Skin of body (tissue), 2 donors: Measurements from ENCODE around the genes APOC4 and QPCTL.

- RAMPAGE, long total RNA: no peak
Measured at GRCh38 chr19:44697188-44697860, 1.6 kb upstream of the CEACAM16 start.

DNA sequence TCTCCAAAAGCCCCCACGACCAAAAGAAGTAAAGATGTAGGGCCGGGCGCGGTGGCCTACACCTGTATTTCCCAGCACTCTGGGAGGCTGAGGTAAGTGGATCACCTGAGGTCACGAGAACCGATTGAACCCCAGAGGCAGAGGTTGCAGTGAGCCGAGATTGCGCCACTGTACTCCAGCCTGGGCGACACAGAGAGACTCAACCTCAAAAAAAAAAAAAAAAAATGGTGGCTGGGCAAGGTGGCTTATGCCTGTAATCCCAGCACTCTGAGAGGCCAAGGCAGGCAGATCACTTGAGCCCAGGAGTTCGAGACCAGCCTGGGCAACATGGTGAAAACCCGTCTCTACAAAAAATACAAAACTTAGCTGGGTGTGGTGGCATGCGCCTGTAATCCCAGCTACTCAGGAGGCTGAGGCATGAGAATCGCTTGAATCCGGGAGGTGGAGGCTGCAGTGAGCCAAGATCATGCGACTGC, 21.9 kb upstream of the BCL3 start:
- RAMPAGE, long total RNA: no peak

DNA sequence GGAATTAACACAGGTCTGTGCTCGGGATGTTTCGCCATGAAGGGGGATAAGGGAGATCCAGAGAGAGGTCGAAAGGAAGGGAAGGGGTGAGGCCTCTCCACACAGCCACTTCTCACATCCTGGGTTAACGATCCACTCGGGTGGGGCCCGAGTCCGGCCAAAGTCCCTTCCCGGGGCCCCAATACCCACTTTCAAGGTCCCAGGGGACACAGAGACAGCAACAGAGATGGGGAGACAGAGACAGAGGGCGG, 1.5 kb upstream of the BCL3 start:
- RAMPAGE, long total RNA: no peak

DNA sequence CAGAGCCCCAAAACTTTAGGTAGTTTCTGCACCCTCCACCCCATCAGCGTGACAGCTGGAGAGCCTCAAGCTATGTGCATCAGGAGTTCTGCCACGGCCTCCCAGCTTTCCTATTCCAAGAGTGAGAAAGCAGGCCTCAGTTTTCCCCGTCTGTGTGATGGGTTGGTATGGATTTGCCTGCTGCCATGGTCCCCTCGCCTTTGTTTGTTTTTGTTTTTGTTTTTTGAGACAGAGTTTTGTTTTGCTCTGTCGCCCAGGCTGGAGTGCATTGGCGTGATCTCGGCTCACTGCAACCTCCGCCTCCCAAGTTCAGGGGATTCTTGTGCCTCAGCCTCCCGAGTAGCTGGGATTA, 1.6 kb downstream of the BCL3 start:
- RAMPAGE, long total RNA: no peak

- RAMPAGE, long total RNA: no peak
Measured at GRCh38 chr19:44767814-44768328, 9.8 kb upstream of the CBLC start.

DNA sequence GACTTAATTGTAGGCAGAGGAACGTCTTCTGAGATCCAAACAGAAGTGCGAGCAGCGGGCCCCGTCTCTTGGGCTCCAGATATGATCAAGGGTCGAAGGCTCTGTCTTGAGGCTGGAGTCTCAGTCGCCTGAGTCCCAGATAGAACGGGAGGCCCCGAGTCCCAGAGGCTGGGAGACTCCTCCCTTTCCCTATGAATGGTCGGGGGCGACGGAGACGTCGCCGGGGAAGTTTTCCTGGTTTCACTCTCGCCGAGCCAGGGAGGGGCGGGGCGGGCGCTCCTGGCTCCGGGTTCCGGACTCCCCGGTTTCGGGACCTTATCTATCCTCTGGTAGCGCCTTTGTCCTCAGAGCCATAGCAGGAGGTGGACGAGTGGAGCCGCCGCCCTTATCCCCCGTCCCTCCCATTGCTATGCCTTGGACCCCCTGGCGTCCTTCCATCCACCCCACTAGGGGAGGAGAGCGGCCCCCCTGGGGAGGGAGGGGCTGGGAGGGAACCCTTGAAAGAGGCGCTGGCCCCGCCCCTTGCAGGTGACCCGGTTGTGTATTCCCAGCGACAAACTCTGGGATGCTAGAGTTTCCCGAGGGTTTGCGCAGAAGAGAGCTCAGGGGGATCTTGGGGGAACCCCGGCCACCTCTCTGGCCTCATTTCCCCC, 1.5 kb downstream of the NECTIN2 start:
- RAMPAGE, long total RNA: no peak

DNA sequence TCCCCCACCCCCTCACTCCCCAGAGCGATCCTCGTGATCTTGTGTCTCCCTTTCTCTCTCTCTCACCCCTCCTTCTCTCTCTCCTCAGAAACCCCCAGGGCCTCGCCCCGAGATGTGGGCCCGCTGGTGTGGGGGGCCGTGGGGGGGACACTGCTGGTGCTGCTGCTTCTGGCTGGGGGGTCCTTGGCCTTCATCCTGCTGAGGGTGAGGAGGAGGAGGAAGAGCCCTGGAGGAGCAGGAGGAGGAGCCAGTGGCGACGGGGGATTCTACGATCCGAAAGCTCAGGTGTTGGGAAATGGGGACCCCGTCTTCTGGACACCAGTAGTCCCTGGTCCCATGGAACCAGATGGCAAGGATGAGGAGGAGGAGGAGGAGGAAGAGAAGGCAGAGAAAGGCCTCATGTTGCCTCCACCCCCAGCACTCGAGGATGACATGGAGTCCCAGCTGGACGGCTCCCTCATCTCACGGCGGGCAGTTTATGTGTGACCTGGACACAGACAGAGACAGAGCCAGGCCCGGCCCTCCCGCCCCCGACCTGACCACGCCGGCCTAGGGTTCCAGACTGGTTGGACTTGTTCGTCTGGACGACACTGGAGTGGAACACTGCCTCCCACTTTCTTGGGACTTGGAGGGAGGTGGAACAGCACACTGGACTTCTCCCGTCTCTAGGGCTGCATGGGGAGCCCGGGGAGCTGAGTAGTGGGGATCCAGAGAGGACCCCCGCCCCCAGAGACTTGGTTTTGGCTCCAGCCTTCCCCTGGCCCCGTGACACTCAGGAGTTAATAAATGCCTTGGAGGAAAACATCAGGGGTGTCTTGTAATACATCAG, 12.7 kb upstream of the TOMM40 start:
- RAMPAGE, long total RNA: no peak

- RAMPAGE, long total RNA: no peak
Measured at GRCh38 chr19:44942006-44942596, at the start of gene APOC4. TSS of gene APOC4 (plus strand) at chr19:44942237.

DNA sequence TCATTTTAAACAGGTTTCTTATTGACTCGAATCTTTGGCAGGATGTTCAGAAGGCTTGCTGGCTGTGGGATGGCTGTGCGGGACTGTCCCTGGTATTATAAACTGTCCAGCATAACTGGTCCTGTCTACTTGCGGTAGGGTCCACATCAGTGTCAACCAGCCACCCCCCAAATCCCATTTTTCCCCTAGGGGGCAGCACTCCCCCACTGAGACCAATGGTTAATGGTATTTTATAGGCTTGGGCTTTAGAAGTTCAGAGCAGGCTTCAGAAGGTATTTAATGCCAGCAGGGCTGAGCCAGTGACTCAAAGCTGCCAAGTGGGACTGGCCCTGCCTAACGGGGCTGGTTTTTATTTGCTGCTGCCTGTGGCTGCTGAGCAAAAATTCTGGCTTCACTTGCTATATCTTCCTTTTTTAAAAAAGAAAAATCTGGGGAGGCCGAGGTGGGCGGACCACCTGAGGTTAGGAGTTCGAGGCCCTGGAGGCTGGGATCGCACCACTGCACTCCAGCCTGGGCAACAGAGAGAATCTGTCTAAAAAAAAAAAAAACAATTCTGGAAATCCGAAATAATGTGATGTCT, 15.7 kb downstream of the RELB start:
- RAMPAGE, long total RNA: no peak

DNA sequence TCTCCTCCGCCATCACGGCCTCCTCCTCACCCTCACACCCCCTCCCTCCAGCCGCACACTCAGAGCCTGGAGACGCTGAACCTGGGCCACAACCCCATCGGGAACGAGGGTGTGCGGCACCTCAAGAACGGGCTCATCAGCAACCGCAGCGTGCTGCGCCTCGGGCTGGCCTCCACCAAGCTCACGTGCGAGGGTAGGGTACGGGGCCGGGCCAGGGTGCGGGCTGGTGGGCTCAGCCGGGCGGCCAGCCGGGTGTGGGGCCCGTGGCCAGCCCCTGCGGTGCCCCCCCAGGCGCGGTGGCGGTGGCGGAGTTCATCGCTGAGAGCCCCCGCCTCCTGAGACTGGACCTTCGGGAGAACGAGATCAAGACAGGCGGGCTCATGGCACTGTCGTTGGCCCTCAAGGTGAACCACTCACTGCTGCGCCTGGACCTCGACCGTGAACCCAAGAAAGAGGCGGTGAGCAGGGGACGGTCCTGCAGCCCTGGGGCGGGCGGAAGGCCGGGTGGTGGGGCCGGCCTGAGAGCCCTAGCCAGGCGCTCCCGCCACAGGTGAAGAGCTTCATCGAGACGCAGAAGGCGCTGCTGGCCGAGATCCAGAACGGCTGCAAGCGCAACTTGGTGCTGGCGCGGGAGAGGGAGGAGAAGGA, 15.9 kb downstream of the NKPD1 start:
- RAMPAGE, long total RNA: no peak

DNA sequence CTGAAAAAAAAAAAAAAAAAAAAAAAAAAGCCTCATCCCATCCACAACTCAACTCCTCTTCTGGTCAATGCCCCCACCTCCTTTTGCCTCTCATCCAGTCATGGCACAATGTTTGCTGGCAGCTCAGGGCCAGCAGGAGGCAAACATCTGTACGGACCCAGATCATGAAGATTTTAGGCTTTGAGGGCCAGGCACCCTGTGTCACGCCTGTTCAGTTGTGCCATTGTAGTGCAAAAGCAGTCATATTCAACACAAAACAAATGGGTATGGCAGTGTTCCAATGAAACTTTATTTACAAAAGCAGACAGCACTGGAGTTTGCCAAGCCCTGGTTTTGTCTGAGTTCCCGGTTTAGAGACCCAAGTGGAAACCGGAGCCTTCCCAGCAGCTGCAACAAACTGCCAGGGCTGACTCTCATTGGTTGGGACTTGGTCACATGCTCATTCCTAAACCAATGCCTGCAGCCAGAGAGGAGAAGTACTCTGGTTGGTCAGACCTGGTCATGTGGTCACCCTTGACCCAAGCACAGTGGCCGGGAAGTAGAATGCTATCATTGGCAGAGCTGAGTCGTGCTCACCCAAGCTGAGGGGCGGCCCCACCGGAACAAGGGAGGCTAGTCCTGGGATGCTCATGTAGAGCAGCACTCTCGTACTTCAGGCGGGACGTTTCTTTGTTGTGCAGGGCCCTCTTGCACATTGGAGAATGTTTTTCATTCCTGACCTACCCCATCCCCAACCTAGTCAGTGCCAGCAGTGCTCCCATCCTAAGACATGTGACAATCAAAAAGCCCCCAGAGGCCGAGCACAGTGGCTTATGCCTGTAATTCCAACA, 22.1 kb downstream of the CKM start:
- RAMPAGE, long total RNA: no peak

- RAMPAGE, long total RNA: no peak
Measured at GRCh38 chr19:45306337-45306878, 16.3 kb downstream of the CKM start.

DNA sequence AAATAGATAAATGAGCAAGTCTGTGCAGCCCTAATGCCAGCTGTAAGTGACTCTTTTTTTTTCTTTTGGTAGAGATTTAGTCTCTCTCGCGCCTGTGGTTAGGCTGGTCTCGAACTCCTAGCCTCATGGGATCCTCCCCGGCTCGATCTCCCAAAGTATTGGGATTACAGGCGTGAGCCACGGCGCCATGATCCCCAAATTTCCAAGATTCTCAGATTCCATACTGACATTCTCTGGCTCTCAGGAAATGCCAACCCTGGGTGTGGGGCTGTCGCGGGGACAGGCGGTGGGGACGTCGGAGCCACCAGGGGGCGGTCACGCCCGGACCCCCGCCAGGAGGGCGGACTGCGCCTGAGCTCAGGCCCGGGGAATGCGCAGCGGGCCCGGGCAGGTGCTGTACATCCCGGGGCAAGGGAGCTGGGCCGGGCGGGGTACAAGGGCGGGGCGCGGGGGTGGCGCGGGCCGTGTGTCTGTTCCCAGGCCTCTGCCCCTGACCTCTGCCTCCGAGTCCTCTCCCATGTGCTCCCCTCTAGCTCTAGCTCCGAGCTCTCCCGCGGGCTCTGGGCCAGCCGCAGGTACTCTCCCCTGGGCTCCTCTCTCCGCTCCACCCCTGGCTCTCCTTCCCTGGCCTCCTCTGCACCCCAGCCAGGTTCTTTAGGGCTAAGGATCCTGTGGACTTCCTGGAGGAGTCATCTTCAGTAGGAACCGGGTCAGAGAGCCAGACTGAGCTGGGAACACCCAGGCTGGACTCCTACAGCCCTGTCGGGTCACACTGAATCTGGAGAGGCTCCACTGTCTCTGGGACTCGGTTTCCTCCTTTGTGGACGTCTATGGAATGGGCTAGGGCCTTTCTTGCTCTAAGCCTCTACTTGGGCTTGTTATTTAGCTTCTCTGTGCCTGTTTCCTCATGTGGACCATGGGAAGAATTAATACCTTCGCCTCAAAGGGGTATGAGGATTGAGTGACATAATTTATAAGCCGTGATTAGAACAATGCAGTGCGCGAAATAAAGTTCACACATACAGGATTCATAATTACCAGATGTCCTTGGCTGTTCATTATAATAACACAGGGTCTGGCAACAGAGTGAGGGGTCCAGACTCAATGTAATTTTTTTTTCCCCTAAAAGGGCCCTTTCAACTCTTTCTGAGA, 2.3 kb downstream of the PPP1R13L start:
- RAMPAGE, long total RNA: no peak

DNA sequence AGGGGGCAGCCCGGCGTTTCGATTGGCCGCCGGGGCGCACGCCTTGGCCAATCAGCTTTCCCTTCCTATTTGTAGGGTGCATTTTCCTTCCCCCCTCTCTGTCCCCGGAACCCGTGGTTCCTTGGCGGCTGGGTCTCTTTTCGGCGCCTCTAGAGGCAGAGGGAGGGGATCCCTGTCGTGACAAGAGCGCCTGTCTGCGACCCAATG, 1.5 kb downstream of the FOSB start:
- RAMPAGE, long total RNA: no peak

DNA sequence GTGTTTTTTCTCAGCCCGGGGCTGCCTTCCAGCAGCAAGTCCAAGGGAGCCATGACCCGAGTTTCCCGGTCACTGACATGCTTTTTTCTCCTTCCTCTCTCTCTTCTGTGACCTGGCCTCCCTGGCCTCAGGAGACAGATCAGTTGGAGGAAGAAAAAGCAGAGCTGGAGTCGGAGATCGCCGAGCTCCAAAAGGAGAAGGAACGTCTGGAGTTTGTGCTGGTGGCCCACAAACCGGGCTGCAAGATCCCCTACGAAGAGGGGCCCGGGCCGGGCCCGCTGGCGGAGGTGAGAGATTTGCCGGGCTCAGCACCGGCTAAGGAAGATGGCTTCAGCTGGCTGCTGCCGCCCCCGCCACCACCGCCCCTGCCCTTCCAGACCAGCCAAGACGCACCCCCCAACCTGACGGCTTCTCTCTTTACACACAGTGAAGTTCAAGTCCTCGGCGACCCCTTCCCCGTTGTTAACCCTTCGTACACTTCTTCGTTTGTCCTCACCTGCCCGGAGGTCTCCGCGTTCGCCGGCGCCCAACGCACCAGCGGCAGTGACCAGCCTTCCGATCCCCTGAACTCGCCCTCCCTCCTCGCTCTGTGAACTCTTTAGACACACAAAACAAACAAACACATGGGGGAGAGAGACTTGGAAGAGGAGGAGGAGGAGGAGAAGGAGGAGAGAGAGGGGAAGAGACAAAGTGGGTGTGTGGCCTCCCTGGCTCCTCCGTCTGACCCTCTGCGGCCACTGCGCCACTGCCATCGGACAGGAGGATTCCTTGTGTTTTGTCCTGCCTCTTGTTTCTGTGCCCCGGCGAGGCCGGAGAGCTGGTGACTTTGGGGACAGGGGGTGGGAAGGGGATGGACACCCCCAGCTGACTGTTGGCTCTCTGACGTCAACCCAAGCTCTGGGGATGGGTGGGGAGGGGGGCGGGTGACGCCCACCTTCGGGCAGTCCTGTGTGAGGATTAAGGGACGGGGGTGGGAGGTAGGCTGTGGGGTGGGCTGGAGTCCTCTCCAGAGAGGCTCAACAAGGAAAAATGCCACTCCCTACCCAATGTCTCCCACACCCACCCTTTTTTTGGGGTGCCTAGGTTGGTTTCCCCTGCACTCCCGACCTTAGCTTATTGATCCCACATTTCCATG, 5.0 kb downstream of the FOSB start:
- RAMPAGE, long total RNA: no peak

DNA sequence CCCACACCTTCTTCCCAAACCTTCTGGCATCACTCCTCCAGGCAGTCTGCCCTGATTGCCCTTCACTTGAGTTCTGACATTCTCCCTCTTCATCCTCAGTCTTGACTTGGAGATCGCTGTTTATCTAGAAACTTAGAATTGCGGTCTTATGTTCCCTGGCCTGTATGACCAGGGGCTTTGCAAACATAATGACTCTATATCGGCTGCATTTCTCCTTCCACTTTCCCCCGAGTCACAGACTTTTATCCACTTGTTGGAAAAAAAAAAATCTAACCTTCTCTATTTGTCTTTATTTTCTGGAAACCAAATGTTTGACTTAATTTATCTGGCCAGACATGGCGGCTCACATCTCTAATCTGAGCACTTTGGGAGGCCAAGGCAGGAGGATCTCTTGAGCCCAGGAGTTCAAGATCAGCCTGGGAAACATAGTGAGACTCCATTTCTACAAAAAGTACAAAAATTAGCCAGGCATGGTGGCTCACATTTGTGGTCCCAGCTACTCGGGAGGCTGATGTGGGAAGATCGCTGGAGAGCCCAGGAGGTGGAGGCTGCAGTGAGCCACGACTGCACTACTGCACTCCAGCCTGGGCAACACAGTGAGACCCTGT, 5.4 kb upstream of the OPA3 start:
- RAMPAGE, long total RNA: no peak

- RAMPAGE, long total RNA: no peak
Measured at GRCh38 chr19:45640883-45641911, 2.0 kb upstream of the EML2 start.

DNA sequence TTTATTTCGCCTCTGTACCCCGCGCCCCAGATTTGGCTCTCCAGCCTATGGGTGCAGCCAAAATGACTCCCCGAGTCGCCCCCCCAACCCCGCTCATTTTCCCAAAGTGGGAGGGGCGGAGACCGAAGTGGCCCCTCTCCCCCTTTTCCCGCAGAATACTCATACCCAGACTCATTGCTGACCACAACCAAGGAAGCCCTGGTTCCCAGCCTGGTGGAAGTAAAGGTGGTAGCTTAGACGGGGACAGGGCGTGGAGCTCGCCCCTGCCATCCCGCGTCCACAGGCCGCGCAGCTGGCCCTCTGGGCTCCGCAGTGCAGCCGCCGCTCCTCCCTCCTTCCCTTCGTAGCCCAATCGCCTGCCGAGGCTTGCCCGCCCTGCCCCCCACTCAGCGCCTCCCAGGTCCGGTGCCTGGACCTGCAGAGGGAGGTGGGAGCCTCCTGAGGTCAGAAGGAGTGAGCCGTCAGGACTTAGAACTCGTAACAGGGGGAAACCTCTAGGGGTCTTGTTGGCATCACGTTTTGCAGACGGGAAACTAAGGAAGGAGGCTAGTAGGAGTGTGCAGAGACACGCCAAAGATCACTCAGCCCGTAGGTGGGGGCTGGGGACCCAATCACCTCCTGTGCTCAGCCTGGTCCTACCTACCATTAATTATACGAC, 4.3 kb upstream of the EML2 start:
- RAMPAGE, long total RNA: no peak

DNA sequence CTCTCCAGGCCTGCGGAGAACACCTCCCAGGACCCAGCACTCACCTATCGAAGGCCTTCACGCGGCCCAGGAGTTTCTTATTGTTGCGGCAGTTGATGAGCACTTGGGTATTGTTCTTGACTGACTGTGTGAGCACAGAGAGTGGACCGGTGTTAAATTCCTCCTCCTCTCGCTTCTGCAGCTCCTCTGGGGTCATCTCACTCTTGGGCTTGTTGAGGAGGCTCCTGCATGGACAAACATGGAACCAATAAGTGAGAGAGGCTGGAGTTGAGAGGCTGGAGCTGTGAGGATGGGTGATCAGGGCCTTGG, 3.5 kb downstream of the SNRPD2 start:
- RAMPAGE, long total RNA: no peak

DNA sequence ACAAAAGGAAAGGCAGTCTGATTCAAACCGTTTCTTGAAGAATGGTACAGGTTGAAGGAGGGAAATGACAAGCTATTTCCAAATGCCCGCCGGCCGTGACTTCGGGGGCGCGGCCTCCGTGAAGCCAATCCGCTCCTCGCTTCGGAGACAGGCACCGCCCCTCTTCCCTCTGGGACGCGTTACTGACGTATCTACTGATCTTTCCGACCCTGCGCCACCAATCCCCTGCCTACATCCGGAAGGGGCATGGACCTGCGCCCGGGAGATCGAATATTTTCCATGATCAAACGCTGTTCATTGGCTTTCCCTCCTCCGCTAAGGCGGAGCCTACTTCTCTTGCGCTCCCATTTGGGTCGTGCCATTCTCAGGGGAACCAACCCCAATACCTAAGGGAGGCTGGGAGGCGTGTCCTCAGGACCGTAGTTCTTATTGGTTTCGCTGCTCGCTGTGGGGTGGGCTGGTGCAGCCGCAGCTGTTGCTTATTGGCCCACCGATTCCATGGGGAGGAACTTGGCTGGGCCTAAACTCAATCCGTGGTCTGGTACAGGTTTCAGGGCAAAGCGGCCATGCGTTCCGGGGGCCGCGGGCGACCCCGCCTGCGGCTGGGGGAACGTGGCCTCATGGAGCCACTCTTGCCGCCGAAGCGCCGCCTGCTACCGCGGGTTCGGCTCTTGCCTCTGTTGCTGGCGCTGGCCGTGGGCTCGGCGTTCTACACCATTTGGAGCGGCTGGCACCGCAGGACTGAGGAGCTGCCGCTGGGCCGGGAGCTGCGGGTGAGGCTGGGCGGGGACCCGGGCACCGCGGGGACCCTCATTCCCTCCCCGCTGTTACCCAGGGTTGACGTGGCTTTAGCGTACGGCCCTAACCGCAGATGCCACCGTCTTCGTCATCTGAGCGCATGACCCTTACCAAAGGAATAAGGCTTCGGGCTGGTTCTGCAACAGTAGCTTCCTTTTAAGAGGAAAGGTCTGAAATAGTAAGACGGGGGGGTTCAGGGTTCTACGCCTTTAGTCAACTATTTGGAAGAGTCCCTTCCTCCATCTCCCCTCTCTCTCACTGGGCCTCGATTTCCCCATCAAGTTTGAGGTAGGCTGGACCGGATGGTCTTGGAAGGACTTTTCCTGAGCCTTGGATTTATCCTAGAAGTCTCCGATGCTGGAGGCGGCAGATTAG, at the start of gene QPCTL:
TSS of gene QPCTL (plus strand) at position 529 of the 1,173 bp plus-strand sequence.
- RAMPAGE, long total RNA: no peak